Subcutaneous preadipocyte (primary cell): ENCODE measurements around the genes GAGE12D, CENPVL1, XAGE2 and SSX2B.

DNA sequence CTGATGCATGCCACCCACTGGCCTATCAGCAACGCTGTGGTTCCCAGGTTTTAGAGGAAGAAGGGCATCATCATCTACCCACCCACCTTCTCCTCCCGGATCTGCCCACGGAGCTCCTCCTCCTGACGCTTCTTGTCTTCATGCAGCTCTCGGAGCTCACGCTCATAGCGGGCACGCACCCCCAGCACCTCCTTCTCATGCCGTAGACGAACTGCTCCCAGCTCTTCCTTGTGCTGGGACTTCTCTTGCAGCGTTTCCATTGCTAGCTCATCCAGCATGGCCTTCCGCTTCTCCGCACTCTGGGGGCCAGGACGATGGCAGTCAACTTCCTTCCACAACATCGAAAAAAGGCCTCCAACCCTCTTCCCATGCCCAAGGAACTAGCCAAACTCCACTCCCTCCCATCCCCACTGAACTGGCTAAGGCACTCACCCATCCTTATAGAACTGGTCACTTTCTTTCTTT lies 11.5 kb upstream of the KCND1 start:
- CAGE, long polyA plus RNA: no peak

DNA sequence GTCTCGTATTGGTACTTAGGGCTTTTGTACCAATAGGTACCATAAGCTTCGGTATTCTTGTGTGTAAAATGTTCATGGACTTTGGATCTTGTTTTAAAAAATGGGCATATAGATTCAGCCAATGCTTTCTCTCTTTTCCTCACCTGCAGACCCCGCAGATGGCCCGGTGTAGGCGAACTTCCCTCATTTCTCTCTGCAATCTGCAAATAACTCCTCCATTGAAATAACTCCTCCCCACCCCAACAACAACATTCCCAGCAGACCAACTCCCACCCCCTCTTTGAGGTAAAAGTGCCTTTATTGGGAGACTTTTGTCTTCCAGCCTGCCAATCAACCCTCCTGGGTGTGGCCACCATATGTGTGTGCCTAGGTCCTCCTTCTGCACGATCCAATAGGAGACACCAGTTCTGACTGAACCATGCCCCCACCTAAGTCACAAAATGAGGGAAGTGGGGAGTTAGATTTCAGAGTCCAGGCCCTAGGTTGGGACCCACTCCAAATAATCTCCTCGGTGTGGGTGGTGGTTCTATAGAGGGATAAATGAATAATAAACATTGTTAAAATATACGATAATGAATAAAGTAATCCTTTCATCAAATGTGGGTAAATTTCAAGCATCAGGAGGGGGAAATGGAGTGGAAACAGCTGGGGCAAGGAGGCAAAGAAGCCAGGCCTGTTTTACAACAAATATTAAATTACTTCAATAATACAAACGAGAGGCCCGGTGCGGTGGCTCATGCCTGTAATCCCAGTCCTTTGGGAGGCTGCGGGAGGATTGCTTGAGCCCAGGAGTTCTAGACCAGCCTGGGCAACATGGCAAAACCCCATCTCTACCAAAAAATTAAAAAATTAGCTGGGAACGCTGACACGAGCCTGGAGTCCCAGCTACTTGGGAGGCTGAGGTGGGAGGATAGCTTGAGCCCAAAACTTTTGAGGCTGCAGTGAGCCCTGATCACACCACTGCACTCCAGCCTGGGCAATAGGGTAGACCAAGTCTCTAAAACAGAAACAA lies 3.1 kb downstream of the PLP2 start:
- CAGE, long polyA plus RNA: no peak

DNA sequence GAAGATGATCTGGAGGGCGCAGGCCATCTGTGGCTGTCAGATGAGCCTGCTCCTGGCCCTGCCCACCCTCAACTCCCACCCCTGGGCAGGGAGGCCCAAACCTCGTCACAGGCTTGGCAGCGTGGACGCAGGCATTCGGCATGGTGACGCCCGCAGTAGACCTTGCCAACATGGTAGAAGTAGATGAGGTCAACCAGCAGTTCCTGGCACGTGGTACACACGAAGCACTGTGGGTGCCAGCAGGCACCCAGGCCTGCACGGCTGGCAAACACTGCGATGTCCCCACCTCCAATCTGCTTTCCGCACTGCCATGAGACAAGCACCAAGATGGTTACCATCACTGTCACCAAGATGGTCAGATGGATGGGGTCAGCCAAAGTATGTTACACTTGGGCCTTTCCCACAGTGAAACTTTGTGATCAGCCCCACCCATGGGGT lies 6.5 kb downstream of the PLP2 start:
- CAGE, long polyA plus RNA: no peak

- CAGE, long polyA plus RNA: no peak
These were observed 1.2 kb downstream of the PRICKLE3 start for GRCh38 chrX:49184946-49185345.

DNA sequence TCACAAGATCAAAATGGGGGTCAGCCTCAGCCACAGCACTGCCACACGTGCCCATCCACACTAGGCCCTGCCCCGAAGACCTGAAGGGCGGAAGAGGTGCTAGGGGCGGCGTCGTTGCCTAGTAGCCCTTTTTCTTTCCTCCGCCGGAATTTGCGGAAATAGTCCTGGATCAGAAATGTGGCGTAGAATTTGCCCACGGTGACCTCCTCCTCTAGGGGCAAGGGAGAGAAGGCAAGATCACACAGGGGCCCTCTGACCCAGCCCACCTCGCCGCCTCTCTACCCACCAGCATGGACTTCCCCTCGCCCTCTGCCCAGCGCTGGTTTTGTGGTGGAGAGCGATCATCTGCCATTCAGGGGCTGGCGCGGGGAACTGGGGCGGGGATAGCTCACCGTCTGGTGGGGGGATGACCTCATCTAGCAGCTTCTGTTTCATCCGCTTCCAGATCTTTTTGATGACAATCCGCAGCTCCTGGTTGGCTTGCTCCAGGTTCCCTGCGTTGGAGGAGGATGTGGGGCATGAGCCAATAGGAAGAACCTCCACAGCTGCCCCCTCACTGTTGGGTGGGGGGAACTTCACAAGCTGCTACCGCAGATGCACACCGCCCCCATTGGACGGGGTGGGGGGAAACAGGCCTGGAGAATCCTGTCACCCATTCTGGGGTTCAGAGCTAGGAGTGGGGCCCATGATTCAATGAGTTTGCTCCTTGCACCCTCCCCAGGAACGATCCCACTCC lies 9.7 kb upstream of the SYP start:
- CAGE, long polyA plus RNA: no peak

DNA sequence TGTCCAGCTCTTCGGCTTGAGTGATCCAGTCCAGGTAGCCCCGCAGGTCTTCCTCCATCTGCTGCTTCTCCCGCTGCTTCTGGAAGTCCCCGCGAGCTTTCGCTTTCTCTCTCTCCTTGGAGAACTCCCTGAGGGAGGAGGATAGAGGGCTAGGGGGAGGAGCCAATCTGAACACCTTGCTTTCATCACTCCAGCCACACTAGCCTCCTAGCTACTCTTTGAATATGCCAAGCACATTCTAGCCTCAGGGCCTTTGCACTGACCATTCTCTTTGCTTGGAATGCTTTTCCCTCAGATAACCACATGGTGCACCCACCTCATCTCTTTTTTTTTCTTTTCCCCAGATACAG lies 6.2 kb downstream of the CACNA1F start:
- CAGE, long polyA plus RNA: no peak

GRCh38 chrX:49230725-49231330 lies 2.3 kb downstream of the CACNA1F start:
- CAGE, long polyA plus RNA: no peak

DNA sequence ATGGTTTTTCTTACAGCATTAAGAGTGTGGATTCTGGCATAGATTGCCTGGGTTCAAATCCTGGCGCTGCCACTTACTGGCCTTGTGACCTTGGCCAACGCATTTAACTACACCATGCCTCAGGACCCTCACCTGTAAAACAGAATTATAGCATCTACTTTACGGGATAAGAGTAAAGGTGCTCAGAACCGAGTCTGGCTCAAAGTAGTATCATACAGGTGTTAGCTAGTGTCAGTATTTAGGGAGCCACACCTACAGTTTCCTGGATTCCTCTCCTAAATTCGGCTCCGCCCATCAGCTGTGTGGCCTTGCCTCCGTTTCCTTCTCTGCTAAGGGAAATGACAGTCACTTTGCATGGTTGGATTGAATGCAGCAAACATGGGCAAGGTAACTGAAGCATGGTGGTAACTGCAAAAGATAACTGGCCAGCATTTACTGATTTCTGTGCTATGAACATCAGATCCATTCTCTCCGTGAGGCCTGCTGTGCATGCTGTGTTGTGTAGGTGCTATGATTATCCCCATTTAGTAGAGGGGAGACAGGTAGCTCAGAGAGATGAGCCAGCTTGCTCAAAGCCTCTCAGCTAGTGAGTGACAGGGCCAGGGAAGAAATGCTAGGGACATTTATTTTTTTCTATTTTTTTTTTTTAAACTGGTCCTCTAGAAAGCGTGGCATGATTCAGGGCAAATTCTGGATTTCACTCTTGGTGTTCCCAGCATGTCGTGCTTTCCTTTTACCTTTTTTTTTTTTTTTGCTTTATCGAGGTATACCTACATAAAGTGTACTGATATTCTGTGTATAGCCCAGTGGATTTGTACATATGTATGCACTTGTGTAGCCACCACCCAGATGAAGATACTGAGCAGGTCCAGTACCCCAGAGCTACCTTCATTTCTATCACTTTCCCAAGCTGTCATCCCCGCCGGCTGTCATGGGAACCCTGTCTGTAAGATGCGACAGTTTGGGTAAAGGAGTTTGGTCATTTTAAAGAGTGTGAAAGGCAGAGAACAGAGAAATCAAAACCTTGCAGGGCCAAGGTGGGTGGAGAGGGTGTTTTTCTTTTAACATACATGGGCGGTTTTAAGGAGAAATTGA lies 3.0 kb downstream of the PPP1R3F start:
- CAGE, long polyA plus RNA: no peak

DNA sequence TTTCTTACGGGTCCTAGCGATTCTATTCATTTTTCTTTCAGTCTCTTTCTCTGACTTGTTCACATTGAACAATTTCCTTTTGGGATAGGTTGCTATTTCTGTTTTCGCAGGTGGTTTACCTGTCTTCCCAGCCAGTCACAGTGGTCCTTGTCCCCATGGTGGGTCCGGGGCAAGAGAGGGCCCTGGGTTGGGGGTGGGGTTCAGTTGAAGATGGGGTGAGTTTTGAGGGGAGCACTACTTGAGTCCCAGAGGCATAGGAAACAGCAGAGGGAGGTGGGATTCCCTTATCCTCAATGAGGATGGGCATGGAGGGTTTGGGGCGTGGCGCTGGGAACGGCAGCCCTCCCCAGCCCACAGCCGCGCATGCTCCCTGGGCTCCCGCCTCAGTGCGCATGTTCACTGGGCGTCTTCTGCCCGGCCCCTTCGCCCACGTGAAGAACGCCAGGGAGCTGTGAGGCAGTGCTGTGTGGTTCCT lies at the start of gene GAGE12D:
TSS of gene GAGE12D (plus strand) at position 406 of the 475 bp plus-strand sequence.
- CAGE, long polyA plus RNA: no peak

DNA sequence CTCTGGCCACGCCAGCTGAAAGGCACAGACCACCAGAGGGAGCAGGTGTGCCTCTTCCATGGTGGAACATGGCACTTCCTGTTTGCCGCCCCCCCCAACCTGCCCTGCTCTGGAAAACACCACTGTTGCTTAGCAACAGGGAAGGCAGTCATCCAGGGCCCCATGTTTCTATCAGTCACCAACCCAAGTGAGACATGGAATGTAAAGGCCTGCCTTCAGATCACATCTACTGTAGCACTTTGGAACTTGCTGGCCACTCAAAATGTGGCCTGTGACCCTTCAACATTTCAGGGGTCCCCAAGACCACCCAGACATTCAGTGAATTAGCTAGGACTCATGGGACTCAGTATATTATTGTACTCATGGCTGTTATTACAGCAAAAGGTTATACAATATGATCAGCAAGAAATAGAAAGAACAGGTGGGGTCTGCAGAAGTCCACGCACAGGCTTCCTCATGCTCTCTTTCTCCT lies 11.7 kb downstream of the PAGE4 start:
- CAGE, long polyA plus RNA: no peak

DNA sequence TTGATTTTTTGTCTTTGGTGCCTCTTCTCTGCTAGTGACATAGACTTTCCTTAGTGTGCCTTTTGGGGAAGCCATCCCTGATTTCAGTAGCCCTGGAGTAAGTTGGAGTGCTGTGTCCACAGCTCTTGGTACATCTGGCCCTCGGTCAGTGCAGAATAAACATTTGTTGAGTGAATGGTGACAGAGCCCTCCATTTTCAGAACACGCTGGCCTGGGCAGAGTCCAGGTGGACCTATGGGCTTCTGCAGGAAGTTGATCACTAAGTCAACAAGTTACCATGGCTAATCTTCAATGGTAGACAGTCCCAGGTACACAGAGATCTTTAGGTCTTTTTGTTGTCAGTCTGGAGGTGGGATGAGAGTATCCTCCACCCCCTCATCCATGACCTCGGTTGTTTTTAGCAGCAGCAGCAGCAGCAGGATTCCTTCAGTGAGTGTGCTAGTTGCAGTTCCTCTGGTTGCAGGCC lies 2.0 kb upstream of the USP27X start:
- CAGE, long polyA plus RNA: no peak

GRCh38 chrX:50068133-50068811 lies 132.5 kb downstream of the AKAP4 start:
- CAGE, long polyA plus RNA: no peak

GRCh38 chrX:50094889-50095566 lies 105.8 kb downstream of the AKAP4 start:
- CAGE, long polyA plus RNA: no peak

DNA sequence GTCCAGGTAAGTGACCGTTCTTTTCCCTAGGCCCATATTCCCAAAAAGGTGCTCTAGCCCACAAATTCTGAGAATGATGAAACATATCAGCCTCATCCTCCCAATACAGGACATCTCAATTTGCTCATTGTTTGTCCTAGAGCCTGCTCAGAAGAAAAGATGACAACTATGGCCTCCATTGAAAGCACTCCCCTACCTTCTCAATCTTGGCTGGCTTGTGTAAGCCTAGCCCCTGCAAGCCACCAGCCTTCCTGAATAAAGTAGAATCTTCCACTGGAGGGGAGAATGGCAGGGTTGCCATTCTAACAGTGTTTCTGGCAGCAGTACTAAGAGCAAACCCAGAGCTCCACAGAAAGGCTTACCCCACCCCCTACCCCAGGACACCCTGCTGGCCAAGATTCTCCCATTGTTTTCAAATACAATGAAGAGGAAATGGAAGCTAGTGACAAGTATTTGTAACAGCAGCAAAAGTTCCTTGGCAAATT lies 124.0 kb upstream of the DGKK start:
- CAGE, long polyA plus RNA: no peak

DNA sequence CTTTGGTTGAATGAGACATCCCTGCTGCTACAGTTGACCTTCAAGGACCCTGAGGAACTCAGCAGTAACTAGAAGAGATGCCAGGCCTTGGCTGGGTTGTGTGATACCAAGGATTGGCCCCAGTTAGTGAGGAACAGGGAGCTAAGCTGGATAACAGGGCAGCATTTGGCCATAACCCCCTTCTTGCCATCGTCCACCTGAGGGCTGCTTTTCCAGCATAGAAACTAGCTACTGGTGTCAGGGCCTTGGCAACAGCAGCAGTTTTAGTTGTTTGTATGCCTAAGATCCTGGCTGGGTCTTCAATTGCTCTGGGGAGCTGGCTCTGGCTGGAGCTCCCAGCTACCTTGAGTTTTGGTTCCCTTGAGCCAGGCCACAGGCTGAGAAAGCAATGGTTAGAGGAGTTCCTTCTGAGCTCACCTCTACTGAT lies 124.4 kb upstream of the DGKK start:
- CAGE, long polyA plus RNA: no peak

DNA sequence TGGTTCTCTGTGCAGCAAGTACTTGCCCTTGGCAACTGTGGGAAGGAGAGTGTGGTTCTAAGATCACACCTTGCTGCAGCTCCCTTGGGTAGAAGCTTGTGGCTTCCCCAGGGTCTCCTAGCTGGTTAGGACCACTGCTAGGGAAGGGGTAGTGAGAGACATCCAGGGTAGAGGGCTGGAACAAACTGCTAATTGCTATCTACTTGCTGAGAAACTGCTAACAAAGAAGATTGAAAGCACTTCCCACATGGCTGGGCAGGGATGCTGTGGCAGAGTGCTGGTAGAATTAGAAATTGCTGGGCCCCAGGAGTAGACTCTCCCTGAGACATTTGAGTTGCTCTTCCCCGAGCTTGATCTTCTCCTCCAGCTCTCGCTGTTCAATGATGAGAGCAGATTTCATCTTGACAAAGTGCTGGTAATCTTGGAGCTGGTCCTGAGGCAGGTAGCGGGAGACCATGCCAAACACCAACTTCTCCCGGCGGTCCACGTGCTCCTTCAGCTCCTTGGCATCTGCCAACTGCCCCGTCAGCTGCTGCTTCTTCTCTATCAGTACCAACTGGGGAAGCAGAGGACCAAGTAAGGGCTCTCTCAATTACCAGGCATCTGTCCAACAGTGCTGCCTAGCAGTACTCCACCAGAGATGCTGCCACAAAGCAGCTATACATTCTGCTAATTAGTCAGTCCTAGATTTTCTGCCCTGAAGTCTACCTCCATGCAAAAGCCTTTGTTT lies 125.9 kb upstream of the DGKK start:
- CAGE, long polyA plus RNA: no peak

- CAGE, long polyA plus RNA: no peak
These were observed at the start of gene CENPVL1 for GRCh38 chrX:51710211-51710738. TSS of gene CENPVL1 (plus strand) at chrX:51710512.

- CAGE, long polyA plus RNA: no peak
These were observed 898 bp downstream of the GSPT2 start for GRCh38 chrX:51744109-51744571.

- CAGE, long polyA plus RNA: no peak
These were observed at the start of gene XAGE2 for GRCh38 chrX:52368850-52369291. TSS of gene XAGE2 (plus strand) at chrX:52369021.

DNA sequence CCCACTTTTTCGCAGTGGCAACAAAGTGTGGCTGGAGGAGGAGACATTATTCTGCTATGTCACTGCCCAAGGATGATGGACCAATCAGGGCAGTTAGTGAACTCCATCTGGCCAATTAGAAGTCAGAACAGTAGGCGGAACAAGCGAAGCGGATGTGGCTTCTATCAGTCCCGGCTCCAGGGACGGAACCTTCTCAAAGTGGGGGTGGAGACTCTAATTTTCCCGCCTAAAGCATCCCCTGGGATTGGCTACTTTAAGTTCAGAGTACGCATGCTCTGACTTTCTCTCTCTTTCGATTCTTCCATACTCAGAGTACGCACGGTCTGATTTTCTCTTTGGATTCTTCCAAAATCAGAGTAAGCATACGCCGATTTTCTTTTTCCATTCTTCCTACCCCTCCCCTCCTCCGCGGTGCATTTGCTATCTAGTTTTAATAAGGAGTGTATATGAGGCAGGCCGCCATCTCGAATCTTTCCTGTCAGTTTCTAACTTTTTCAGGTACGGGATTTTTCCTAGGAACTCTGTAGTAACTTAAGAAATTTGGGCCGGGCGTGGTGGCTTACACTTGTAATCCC lies at the start of gene SSX2B:
TSS of gene SSX2B (plus strand) at position 290 of the 575 bp plus-strand sequence.
- CAGE, long polyA plus RNA: no peak